HEK293 (cell line): Measurements from ENCODE around the genes ABCF2 and CRYGN.

DNA sequence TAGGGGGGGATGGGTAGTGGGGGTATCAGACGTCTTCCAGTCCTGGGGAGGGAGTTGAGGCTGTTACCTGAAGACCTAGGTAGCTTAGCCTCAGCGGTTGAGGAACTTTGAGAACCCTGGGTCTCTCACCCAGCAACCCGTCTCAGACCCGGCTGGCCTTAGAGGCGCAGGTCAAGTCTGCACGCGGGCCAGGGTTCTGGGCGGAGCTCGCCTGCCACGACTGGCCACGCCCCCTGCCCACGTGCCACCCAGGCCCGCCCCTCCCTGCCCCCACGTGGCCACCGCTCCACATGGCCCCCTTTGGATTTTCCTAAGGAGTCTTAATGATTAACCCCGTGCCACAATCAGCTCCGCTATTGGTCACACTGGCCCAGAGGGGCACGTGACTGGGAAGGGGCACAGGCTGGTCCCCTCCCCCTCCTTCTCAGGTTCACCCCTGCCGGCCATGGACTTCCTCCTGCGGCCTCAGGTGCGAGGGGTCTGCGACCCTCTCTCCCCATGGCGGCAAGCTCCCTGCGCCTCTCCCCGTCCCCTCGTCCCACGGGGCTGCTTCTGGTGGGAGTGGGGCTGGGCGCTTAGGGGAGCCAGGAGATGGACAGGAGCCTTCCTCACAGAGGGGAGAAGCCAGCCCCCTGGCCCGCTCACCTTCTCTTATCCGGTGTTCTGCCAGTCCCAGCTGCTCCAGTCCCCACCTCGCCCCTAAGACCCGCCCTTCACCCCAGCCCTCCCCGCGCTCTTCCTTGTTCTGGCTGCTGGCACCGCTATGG is 3.0 kb downstream of the SLC4A2 start:
- PRO-cap = no peak
- RRBS, 2 experiments = no CpG with 5 or more reads among the region's 35 CpGs

DNA sequence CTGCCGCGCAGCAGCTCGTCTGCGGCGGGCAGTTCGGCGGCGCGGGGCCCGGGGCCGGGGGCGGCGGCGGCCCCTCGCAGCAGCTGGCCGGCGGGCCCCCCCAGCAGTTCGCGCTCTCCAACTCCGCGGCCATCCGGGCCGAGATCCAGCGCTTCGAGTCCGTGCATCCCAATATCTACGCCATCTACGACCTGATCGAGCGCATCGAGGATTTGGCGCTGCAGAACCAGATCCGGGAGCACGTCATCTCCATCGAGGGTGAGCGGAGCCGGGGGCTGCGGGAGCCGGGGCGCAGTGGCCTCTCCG is 493 bp downstream of the AGAP3 start:
- PRO-cap = bidirectional peak, plus-strand start at position 31 of the sequence, minus-strand start outside the sequence; bidirectional peak, plus-strand start at position 252 of the sequence, minus-strand start at position 193 of the sequence
- RRBS, 2 experiments = under 1 to 3% methylated on average over 11 to 15 of the region's 41 CpGs

GRCh38 chr7:151111684-151112342 is 25.5 kb downstream of the AGAP3 start:
- PRO-cap = no peak
- RRBS, 2 experiments = no CpG with 5 or more reads among the region's 14 CpGs

DNA sequence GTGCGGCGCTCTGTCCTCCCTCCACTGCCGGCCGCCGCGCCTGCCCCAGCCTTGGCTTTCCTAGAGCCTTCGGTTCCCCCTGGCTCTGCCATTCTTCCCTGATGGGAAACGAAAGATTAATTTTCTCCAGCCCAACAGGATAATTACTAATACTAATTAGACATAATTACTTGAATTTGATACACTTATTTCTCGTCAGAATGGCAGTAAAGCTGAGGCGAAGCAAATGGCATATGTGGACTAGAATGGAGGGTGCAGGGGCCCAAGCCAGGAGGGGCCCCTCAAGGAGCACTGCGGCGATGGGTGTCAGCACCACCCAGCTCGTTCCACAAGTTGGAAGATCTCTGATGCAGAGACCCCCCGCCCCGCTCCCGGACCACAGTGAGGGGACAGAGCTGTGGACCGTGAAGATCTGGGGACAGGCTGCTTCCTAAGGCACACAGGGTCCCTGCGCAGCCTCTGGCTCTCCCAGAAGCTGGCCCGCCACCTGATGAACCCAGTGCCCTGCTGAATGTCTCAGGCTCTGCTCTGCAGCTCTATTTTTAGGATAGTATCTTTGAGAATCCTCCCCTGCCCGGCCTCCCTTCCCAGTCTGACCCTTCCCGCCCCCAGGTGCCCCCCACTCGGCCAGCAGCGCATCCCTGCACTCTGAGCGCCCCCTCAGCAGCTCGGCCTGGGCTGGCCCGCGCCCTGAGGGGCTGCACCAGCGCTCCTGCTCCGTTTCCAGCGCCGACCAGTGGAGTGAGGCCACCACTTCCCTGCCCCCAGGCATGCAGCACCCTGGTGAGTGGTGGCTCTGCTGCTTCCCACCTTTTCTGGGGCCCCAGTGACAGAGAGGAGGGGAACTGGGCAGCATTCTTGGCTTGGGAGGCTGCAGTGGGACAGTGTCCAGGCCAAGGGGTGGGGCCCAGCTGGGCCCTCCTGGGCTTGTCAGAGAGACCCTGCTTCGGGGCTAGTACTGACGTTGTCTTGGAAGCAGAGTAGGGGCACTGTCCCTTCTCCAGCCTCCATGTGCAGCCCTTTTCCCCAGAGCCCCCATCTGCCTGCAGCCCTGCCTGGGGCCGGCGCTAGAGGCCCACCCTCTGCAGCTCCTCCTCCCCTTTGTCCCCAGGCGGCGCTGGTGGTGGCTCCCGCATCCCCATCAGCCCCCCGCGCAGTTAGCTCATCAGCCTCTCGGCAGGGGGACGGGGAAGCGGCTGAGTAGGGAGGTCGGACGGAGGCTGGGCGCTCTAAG is 29.5 kb downstream of the GBX1 start:
- PRO-cap = no peak
- RRBS, 2 experiments = no CpG with 5 or more reads among the region's 46 CpGs

DNA sequence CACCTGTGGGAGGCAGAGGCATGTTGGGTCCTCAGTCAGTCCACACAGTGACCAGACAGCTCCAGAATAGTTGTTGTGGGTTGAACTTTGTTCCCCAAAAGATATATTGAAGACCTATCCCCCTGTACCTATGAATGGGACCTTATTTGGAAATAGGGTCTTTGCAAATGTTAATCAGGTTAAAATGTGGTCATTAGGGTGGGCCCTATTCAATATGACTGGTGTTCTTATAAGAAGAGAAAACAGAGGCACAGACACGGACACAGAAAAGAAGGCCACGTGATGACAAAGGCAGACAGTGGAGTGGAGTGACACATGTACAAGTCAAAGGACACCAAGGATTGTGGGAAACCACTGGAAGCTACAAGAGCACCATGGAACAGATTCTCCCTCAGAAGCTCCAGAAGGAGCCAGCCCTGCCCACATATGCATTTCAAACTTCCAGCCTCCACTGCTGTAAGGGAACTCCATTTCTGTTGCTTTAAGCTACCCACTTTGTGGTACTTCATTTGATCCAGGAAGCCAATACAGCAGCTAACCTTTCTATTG is 9.3 kb upstream of the GBX1 start:
- PRO-cap = no peak
- RRBS, 2 experiments = no CpG with 5 or more reads among the region's 2 CpGs

DNA sequence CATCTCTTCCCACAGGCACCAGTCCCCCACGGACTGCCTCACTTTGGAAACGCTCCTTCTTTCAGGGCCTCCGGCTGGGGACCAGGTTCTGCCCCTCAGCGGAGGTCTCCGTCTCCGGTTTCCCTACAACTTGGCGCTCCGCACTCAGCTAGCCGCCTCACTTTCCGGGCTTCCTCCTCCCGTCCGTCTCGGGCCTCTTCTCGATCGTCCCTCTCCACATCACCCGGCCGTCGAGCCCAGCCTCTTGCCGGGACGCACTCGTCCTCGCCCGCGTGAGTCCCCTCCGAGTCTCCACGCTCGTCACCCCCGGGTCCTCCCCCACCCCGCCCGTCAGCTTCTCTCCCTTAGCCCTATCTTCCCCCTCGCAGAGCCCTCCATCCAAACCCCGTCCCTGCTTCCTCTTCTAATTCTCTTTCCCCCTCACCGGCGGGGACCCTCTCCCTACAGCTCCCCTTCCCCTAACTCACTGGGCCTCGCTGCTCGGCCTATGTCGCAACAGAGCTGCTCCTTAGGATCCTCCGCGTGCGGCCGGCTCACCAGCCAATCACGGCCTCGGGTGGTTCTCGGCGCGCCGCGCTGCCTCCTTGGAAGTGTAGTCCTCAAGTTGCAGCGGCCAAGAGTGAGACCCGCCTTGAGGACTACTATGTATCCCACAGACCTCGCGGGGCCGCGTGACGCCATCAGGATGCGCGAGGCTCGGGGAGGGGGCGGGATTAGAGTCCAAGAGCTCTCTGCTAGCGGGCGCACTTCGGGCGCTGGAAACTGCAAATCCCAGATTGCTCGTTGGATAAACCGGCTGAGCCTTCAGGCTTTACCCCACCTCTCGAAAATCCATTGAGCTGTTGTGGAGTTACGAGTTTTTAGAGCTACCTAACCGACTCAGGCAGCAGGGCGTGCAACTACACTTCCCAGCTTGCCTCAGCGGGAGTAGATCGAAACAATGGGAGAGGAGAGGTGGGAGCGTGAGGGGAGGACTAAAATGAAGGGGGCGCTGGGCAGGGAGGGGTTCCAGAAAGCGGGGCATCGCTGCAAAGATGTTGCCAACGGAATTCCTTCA is at the start of gene ABCF2:
ABCF2 (minus strand) TSS at position 510 of the 1,057 bp plus-strand sequence.
- PRO-cap = bidirectional peak, plus-strand start at position 261 of the sequence, minus-strand start at position 256 of the sequence; bidirectional peak, plus-strand start at position 713 of the sequence, minus-strand start at position 489 of the sequence; bidirectional peak, plus-strand start at position 863 of the sequence, minus-strand start at position 942 of the sequence
- RRBS, 2 experiments = 2 to 6% methylated on average over 24 to 26 of the region's 76 CpGs

DNA sequence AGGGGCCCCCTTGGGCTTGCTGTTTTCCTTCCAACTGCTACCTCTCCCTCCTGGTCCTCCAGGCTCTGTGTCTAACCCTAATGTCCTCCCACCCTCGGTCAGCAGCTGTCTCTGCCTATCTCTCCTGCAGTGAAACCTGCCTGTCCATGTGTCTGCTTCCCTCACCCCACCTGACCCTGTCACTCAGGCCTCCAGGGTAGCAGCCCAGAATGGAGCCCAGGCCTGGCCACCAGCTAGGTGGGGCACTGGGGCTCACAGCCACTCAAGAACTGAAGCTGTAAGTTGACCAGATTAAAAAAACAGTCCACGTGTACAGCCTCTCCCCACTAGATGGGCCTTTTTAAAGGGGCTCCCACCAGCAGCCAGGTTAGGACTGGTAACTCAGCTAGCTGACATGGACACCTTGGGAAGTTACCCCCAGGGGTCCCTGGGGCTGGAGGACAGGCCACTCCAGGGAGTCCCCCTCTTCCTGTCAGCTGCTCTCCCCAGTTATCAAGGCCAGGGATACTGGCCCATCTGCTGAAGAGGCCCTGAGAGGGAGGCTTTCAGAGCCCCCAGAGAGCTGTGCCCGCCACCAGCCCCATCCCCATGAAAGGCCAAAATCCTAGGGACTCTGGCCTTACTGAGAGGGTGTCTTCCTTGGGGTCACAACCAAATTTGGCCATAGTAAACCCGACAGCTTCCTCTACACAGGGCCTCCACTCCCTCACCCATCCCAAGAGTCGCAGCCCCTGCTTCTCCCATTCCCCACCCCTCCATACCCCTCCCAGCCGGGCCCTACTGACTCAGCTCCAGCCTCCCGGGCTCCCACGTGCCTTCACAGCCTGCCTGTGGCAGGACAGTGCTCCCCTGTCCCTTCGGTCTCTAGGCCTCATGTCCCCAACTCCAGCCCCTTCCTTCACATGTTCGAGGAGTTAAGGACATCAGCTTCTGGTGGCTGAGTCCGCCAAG is 1.3 kb downstream of the SMARCD3 start:
- PRO-cap = no peak
- RRBS, 2 experiments = no CpG with 5 or more reads among the region's 11 CpGs

- PRO-cap = no peak
- RRBS, 2 experiments = no CpG with 5 or more reads among the region's 8 CpGs
These were observed 4.4 kb upstream of the SMARCD3 start for GRCh38 chr7:151252914-151253239.

DNA sequence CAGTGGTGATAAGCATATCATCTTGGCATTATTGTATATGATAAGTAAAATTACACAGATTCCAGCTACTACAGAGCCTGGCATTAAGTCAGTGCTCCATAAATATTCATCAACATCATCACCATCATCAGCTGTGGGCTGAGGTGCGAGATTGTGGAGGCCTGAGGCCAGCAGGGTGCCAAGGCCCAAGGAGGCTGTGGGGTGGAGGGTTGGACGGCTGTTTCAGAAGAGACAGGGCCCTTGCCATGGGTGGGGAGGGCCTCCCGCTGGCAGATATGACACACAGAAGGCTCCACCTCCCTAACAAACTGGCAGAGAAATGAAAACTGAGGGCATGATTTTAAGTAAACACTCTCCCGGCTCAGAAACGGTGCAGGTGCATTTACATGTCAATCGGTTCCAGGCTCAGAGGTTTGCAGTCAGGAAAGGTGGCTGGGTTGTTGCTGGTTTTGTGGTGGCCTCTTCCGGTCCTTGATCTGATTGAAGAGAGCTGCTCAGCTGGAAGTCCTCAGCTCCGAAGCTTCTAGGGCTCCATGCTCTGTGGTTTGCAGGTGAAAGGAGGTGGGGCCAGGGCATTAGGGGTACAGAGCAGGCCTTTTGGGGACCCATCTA is 10.2 kb downstream of the CRYGN start:
- PRO-cap = no peak
- RRBS, 2 experiments = 20 to 36% methylated on average over 2 to 3 of the region's 8 CpGs

DNA sequence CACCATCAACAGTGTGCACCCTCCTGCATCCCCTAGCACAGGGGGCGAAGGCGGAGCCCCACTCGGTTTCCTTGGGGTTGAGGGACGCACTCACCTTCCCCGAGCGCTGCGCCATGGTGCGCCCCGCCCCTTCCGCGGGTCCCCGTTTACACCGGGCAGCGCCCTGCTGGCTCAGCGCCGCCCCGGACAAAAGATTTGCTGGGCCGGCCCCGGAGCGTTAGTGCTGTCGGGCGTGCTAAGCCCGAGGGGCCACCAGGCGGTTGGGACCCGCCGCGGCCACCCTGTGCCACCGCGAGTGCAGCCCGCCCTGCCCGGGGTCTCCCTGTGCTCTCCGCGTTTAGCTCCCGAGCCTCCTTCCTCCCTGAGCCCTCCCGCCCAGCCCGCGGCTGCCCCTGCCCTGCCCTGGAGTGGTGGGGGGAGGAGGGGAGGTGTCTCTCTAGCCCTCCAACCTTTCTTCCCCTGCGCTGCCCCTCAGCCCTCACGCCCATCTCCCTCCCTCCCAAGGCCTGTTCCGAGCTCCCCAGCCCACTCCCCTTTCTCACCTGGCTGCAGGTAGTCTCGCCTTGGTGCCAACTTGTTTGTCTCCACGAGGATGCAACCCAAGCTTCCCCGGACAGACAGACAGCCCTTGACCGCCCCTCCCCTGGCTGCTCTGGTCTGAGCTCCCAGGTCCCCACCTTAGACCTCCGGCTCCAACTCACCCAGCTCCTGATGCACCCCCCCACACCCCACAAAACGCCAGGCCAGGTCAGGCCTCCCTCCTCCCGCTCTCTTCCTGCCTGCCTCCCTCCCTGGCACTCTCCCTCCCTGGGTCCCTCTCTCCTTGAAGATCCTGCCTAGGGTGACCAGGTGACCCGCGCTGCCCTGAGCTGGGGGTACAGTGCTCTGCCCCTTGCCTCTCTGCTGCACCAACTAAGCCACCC is at the start of gene CRYGN:
CRYGN (minus strand) TSS at position 339 of the 923 bp plus-strand sequence.
- PRO-cap = no peak
- RRBS, 2 experiments = 93 to 96% methylated on average over 3 to 12 of the region's 49 CpGs

- PRO-cap = no peak
- RRBS, 2 experiments = no CpG with 5 or more reads among the region's 7 CpGs
These were observed 2.1 kb downstream of the RHEB start for GRCh38 chr7:151517593-151517999.

- PRO-cap = no peak
- RRBS, 2 experiments = no CpG with 5 or more reads among the region's 9 CpGs
These were observed 46.1 kb upstream of the RHEB start for GRCh38 chr7:151565645-151566305.

- PRO-cap = no peak
- RRBS, 2 experiments = no CpG with 5 or more reads among the region's 6 CpGs
These were observed 132.5 kb upstream of the RHEB start for GRCh38 chr7:151652125-151652707.

DNA sequence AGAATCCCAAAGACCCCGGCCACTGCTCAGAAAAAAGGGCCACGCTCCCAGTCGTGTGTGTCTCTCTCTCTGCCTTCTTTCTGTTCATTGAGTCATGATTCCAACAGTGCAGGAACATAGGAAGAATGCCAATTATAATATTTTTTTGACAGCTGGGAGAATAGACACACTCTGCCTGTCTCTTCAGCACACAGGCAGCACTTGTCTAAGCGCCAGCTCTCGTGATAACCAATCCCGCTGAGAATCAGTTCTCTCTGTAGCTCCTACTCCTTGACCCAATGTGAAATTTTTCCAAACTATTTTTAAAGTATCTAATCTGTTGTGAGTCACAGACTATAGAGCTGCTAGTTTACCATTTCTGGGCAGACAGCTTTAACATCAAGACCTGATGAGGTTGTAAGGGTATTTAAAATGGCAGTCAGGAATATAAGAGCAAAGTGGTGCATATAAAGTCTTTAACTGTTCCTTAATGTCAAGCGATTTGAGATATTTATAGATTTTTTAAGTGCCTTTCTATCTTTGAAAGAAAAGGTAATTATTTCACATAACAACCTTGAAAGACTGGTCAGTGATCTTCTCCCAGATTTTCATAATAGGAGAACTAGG is 145.8 kb upstream of the RHEB start:
- PRO-cap = no peak
- RRBS, 2 experiments = no CpG with 5 or more reads among the region's 7 CpGs

DNA sequence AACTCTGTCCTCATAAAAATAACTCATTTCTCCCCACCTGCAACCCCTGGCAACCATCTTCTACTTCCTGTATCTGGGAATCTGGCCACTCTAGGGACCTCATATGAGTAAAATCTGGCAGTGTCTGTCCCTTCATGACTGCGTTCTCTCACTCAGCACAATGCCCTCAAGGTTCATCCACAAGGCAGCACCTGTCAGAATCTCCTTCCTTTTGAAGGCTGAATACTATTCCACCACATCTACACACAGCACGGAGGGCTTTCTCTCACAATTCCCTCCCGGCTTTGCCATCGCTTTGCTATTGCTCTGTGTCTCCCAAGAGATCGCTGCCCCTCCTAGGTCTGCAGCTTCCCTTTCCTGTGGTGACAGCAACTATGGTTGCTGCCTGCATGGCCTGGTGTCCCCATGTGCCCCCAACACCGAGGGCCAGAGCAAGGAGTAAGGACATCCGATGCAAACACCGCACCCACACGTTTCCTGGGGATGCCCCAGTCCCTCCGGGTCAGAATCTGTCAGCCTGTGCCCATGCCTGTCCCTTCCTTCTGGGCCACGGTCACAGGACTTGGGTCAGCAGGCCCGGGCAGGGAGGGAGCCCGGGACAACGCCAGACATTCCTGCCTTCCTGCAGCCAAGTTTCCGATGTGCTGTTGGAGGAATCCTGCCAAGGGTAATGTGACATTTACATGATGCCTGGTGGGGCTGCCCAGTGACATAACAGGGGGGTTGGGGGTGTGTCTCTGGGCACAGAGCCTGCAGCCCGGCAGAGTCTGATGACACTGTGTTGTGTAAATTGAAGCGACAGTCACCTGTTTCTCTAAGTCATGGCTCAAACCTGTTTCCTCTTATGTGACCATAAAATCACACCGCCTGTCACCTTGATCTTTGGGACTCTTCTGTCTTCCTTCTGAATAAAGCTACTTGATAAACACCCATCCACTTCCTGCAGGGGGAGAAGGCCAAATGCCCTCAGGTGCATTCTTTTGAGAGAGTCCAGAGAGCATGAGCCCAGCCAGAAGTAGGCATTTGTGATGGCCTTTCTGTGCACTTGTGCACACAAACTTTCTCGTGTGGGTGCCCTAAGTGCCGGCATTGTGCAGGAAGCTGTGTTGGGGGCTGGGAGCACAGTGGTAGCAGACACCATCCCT is 175.1 kb upstream of the RHEB start:
- PRO-cap = no peak
- RRBS, 2 experiments = 92 to 93% methylated on average over 3 of the region's 20 CpGs

DNA sequence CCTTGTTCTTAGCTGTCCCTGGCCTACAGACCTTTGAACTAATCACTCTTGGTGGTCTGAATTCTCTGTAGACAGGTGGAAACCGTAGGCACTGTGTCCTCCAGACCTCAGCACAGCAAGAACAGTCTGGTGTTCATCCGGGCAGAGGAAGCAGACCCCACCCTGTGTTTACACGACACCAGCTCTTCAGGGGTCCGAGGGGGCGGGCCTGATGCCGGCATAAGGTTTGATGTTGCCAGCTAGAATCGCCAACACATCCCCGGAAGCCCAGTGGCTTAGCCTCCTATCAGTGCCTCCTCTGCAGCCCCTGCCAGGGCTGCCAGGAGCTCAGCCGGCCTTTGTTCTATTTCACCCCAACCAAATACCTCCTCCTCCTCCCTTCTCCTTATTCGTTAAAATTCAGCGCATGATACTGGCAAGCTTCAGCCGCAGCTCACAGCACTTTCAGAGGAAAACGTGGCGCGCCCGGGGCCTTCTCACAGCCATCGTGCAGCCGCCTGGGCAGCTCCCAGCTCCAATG is 176.2 kb upstream of the RHEB start:
- PRO-cap = no peak
- RRBS, 2 experiments = 88 to 94% methylated on average over 10 of the region's 18 CpGs

DNA sequence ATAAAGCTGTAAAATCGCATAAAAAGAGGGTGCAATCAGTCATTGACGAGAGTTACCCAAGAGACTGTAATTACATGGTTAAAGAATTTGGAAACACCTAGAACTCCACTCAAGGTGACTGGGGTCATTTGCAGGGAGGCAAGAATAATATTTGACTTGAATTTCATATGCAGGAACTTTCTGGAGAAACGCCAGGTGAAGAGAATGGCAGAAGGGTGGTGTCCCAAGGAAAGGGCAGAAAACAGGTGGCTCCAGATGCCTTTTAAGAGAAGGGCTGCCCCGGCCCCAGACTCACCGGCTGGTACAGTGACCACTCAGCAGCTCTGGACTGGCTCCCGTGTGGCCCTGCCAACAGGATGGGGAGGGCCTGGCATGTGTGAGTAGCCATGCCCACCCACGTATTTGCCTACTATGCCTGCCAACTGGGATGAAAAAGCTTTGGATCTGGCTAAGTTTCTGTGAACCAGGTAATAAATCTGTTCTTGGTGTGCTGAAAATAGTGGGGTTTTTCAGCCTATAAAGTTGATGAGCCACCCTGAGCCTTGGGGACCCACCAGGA is 159.5 kb downstream of the PRKAG2 start:
- PRO-cap = no peak
- RRBS, 2 experiments = no CpG with 5 or more reads among the region's 7 CpGs

GRCh38 chr7:151742615-151743137 is 134.2 kb downstream of the PRKAG2 start:
- PRO-cap = no peak
- RRBS, 2 experiments = no CpG with 5 or more reads among the region's 14 CpGs

GRCh38 chr7:151743458-151744112 is 133.3 kb downstream of the PRKAG2 start:
- PRO-cap = no peak
- RRBS, 2 experiments = no CpG with 5 or more reads among the region's 15 CpGs

DNA sequence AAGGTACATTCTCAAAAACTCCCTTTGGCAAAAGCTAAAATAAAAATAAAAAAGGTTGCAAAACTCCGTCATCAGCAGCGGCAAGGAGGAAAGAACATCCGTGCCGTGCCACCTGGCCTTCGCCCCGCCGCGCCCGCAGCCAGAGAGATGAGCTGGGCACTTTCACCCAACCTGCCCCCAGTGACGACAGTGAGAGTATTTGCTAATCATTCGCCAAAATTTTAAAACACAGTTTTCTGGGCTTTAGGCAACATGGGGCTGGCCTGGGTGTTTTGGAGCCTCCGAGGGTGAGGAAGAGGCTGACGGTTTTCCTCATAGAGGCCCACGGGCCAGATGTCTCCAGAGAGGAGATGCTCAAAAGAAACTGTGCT is 128.2 kb downstream of the PRKAG2 start:
- PRO-cap = no peak
- RRBS, 2 experiments = no CpG with 5 or more reads among the region's 14 CpGs